Airway epithelial cell (primary cell): ENCODE measurements around a stretch of chr9.

GRCh38 chr9:89444900-89445355, 53.0 kb downstream of the SEMA4D start:
- RAMPAGE, long total RNA = no peak

- RAMPAGE, long total RNA = no peak
These were observed 35.2 kb downstream of the SEMA4D start for GRCh38 chr9:89462722-89463092.

GRCh38 chr9:89477839-89478329, 20.0 kb downstream of the SEMA4D start:
- RAMPAGE, long total RNA = no peak

- RAMPAGE, long total RNA = no peak
These were observed 900 bp downstream of the SEMA4D start for GRCh38 chr9:89496728-89497697.

- RAMPAGE, long total RNA = no peak
These were observed 28.0 kb upstream of the SEMA4D start for GRCh38 chr9:89525806-89526398.

- RAMPAGE, long total RNA = no peak
These were observed 29.0 kb upstream of the SEMA4D start for GRCh38 chr9:89526953-89527283.

DNA sequence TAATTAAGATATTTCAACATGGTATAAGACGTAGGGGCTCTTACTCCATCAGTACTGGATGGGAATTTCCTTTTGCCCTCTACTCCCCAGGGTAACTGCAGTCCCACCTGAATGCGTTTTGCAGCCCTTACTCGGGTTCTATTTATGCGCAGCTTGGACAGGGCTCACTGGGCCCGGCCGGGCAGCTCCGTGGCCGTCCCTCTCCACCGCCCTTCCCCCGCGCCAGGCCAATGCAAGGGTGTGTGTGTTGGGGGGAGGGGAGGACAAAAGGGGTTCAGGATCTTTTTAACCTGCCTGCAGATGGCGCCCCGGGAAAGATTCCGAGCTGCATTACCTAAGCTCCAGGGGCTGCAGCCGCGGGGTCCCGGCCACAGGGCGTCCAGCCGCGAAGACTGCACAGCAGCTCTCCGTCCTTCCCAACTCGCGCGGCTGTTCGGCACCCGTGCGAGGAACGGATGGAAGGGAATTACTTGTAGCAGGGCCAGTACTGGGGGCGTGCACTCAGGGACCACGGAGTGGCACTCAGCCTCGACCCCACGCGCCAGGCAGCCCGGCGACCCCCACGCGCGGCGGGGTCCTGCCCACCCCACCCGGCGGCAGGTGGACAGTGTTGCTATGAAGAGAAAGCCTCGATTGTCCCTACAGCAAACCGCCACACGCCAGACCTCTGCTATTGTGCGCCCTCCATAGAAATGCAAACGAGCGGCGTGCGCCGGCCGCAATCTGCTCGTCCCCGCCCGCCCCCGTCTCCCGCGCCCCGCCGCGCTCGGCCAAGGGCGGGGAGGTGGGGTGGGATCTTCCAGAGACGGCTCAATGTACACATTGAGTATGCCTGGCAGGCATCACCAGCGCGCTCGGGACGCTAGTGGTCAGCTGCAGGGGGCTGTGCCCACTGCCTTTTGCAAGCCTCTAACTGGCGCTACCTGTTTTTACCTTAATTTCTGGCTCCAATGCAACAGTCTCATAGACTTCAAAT, 909 bp upstream of the GADD45G start:
- RAMPAGE, long total RNA = no peak

DNA sequence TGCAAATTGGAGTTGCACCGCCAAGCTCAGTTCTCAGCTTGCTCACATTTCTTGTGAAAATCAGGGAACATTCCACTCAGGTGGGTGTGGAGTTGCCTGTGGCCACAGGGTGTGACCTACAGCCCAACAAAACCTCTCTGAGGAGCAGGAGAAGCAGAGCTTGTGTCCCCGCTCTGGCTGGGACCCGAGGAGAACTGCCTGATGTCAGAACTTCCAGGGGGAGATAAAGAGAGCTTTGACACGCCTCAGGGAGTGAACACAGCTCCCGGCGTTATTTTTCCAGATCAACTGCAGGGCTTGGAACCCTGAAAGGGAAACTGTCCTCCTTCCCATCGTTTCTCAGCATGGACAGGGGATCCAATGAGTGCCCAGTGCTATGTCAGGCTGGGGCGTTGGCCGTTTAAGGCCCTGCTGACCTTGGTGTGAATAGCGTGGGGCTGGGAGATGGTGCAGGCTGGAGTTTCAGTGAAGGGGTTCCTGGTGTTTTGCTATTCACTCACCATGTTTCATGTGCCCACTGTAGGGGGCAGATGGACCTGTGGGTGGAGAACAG, 21.9 kb downstream of the GADD45G start:
- RAMPAGE, long total RNA = no peak

DNA sequence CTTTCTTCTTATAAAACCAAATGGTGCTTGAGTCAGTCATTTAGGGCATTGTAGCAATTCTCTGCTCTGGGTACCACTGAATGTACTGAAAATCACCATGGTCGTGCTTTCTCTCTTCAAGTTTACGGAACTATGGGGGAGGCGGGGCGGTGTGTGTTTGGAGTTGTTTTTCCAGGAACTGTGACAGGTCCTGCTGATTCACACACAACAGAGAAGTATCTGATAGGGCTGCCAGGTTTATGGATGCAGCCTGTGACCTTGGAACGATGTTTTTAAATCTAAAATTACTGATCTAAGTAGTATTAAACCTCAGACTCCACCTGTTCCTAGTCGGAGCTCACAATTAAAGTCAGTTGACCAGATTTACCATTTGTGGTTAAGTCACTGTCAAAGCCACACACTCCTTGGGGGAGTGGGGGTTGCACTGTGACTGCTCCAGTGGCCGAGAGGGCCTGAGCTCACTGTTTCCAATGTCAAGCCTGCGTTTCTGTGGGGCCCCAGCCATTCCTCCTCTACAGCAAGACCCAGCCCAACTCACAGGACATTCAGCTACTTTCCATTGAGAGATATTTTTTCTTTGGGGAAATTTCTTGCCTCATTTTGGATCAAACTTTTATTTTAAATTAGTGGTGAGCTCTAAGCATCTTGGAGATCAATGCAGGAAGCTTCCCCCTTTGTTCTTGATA, 44.4 kb downstream of the GADD45G start:
- RAMPAGE, long total RNA = no peak

DNA sequence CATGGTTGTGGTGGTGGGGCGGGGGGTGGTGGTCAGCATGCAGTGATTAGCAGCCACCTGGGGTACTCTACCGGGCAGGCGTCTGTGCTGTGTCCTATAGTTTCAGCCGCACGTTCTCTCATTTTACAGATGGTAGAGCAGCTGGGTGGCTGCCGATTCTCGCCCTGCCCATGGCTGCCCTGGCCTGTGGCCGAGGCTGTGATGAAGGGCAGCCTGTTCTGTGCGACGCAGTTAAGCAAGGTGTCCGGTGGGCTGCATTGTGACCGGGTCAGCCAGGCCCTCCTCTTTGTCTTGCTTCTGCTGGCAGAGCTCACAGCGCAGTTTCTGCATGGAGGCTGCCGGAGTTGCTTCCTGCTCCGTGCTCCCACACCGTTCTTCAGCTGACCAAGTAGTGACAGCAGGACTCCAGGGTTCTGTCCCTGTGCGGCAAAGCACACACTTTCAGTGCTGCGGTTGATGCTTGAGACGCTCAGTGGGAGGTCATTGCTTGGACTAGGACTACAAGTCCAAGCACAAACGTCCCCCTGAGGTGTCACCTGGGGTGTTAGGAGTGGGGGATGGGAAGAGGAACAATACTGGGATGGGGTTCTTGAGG, 57.9 kb downstream of the GADD45G start:
- RAMPAGE, long total RNA = no peak

DNA sequence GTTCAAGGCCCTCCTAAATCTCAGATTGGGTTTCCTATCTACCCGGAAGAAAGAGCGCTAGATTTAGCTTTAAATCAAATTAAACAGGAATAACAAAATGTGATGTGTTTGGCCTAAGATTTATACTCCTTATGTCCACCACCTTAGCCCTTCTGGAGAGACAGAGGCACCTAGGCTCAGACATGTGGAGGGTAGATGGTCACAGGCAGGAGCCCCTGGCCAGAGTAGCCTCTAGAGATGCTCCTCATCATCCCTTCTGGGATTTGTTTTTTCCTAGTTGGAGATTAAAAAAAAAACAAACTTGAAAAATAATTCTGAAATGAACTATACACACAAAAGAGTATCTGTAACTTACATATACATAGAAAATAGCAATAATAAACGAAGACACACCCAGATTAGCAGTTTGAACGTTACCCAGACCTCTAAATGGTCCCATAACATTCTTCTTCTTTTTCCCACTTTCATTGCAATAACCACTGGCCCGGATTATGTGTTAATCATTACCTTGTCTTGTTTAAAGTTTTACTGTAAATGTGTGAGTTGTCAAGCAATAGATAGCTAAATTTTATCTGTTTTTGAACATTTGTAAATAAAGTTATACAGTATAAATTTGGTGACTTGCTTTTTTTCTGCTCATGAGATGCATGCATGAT, 65.8 kb downstream of the GADD45G start:
- RAMPAGE, long total RNA = no peak

GRCh38 chr9:89680988-89681308, 76.1 kb downstream of the GADD45G start:
- RAMPAGE, long total RNA = no peak

DNA sequence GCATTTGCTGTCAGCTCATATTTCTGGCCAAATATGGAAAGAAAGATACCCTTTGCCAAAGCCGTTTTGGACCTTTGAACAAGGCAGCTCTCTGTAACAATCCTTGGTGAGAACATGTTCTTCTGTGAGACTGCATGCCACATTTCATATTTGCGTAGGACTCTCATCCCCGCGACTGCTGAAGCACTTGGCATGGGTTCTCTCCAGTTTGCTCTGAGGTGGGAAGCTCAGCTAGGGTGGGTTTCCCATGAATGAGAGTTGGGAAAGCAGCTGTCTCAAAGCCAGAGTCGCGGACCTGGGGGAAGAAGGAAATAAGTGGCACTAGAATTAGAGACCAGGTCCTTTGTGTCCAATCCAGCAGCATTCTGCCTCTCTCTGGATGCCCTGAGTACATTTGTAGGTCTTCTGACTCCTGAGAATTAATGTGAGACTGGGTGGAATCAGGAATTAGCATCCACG, 197.0 kb downstream of the GADD45G start:
- RAMPAGE, long total RNA = no peak

GRCh38 chr9:89928205-89928483, 323.3 kb downstream of the GADD45G start:
- RAMPAGE, long total RNA = no peak

DNA sequence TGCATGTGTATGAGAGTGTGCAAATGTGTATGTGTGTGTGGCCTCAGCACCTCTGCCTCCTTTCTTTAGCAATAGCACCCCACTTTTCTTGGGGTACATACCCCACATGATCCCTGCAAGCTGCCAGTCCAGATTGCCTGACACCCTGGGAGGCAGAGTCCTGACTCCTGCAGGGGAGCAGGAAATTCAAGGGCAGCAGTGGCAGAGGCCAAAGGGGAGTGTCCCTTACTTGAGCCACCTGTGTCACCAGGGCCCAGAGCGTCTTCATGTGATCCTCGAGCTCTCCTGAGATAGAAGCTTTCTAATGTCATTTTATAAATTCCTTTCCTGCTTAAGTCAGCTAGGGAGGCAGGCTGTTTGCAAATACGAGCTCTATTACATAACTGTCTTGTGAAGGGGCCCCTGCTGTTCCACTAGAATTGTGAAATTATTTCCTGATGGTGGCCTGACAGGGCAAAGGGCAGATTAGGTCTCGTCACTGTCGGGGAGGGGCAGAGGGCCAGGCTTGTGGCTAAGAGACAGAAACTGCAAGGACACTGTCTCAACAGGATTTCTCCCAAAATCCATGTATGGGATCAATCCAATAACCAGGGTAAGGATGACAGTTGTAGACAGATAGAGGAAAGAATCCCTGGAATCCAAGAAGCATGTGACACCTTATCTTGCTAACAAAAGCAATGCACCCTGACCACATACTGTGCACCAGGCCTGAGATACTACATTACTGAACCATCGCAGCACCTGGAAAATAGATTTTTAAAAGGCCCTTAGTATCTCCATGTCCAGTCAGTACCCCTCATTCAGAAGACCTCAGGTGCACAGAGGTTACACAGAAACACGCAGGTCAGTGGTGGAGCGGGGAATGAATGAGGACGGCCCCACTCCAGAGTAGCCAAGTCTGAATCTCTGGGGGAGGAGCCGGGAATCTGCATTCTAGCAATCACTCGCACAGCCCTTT, 389.4 kb downstream of the GADD45G start:
- RAMPAGE, long total RNA = no peak

DNA sequence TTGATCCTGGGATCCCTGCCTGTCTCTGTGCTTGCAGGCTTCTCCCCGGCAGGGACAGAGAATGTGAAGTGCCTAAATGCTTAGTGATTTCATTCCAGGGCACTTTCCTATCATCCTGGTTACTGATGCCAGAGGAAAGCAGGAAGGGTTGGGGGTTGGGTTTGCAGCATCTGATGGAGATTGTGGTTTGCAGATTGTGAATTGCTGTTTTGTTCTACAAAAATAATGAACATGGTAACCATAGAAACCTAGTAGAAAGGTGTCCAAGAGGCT, 397.5 kb downstream of the GADD45G start:
- RAMPAGE, long total RNA = no peak

GRCh38 chr9:90089154-90089495, 484.3 kb downstream of the GADD45G start:
- RAMPAGE, long total RNA = no peak

DNA sequence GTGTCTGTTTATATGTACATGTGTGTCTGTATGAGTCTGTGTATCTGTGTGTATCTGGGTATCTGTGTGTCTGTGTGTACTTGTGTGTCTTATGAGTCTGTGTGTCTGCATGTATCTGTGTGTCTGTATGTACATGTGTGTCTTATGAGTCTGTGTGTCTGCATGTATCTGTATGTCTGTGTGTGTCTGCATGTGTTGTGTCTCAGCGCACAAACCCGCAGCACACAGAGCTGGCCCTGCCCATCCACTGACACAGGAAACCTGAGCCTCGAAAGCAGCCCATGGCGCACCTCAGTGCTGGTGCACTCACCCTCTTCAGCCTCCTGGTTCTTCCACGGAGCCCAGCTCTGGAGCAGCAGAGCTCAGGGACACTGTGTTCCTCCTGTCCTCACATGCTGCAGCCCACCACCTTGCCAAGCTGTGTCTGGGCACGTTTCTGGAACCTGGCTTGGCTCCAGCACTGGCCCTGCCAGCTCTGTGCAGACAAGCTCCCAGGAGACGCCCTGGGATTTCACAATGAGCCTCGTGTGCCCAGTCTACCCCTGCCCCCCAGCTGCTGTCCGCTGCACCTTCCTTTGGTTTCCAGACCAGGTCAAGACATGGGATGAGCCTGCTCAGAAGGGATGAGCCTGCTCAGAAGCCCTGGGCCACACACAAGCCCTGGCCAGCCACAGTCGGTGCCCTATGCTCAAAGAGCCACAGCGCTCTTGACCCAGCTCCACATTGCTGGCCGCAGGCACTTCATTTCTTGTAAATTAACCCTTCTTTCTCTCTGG, 119.5 kb downstream of the SYK start:
- RAMPAGE, long total RNA = no peak

DNA sequence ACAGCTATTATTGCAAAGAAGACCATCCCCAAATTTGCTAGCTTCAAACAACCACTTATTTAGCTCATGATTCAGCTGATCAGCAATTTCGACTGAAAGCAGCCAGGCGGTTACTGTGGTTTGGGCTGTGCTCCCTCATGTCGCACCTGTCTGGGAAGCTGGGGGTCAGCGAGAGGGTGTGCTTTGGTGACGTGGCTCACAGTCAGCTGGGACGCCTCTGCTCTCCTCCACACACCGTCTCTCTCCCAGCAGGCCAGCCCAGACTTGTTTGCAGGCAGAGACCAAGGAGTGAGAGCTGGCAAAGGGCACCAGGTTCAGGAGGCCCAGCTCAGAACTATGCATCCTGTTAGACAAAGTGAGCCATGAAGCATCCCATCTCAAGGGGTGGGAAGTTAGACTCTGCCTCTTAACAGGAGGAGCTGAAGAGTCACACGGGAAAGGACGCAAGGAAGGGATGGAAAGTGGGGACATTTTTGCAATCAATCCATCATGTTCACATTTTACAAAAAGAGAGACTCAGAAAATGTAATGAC, 141.0 kb downstream of the SYK start:
- RAMPAGE, long total RNA = no peak

- RAMPAGE, long total RNA = no peak
These were observed 259.8 kb downstream of the AUH start for GRCh38 chr9:91101666-91102479.